Caco-2 (cell line): ENCODE data around the gene FNDC10.

- PRO-cap: no peak
- RRBS: no CpG with 5 or more reads among the region's 13 CpGs
These were observed 9.0 kb downstream of the CCNL2 start for GRCh38 chr1:1390035-1390627.

DNA sequence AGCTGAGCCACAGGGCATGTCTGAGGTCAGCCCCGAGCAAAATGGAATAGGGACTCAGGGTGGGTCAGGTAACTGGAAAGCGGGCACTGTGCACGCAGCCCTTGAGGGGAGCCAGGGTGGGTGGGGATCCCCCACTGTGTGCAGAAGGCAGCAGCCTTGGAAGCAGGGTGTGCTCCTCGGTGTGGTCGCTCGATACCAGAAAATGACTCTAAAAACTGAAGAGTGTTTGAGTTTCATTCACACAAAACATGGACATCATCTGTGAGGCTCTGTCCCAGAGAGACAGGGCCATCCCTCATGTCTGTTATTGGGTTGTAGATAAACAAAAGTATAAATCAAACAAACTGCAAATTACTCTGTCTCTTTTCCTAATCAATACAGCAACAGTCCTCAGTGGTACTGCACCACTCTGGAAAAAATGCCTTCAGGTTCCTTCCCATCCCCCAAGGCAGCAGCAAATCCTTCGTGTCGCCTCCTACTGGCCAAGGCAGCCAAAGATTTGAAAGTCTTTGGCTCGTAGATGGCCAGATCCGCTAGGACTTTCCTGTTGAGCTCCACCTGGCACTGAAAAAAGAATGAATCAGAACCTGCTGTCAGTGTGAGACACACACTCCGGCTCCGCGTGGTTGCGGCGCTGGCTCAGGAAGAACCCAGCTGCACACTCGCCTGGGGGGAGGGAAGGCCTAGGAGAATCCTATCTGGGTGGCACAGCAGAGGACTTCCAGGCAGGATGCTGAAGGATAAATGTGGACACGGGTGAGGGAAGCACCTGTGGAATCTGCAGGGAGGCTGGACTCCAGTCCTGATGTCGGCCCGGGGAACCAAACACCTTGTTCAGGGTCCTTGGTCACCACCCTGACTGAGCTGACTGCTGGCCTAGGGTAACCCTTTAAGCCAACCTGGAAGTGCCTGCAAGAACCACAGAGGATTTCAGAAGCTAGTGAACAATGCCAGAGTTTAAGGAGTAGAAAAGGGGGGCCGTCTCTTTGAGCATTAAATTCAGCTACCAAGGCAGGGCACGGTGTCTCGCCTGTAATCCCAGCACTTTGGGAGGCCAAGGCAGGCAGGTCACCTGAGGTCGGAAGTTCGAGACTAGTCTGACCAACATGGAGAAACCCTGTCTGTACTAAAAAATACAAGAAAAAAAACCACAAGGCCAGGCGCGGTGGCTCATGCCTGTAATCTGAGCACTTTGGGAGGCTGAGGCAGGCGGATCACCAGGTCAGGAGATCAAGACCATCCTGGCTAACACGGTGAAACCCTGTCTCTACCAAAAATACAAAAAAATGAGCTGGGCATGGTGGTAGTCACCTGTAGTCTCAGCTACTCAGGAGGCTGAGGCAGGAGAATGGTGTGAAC is 3.0 kb upstream of the CCNL2 start:
- PRO-cap: no peak
- RRBS: no CpG with 5 or more reads among the region's 28 CpGs

DNA sequence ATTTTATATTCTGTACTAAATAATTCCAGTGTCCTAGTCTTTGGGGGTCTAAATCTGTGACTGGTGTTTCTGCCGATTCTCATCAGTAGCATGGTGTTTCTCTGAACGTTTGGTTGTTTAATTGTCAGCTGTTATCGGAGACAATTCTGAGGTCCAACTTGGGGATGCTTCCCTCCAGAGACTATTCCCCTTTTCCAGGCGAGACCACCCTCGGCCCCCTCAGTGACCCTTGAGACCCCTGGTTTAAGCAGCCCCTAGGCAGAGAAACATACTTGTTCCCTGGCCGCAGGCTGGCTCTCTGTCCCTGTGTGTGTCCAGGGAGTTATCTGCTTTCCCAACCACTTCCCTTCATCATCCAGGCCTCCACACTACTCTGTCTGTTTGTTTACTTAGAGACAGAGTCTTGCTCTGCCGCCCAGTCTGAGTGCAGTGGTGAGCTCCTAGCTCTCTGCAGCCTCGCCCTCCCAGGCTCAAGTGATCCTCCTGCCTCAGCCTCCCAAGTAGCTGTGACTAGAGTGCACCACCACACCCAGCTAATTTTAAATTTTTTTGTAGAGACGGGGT is 3.9 kb downstream of the TMEM88B start:
- PRO-cap: no peak
- RRBS: no CpG with 5 or more reads among the region's 9 CpGs

DNA sequence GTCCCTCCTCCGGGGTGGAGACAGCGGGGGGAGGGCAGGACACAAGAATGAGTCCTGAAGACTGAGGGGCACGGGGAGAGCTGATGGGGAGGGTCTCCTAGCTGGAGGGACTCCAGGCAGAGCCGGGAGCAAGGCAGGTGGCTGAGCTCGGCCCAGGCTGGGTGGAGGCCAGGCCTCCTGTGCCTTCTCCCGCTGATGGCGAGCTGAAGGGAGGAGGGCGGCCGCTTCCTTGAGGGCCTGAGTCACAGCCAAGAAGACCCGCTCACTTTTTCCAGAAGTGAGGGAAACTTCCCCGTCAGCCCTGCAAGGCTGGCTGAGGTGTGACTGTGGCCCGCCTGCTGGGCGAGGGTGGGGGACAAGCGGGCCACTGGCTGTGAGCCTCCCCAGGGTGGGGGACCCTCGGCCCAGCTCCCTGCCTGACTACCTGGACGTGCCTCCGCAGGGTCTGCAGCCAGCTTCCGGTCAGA is 1.7 kb upstream of the VWA1 start:
- PRO-cap: no peak
- RRBS: 92% methylated on average over 2 of the region's 18 CpGs

- PRO-cap: no peak
- RRBS: no CpG with 5 or more reads among the region's 23 CpGs
These were observed 7.0 kb downstream of the TMEM240 start for GRCh38 chr1:1533225-1533931.

DNA sequence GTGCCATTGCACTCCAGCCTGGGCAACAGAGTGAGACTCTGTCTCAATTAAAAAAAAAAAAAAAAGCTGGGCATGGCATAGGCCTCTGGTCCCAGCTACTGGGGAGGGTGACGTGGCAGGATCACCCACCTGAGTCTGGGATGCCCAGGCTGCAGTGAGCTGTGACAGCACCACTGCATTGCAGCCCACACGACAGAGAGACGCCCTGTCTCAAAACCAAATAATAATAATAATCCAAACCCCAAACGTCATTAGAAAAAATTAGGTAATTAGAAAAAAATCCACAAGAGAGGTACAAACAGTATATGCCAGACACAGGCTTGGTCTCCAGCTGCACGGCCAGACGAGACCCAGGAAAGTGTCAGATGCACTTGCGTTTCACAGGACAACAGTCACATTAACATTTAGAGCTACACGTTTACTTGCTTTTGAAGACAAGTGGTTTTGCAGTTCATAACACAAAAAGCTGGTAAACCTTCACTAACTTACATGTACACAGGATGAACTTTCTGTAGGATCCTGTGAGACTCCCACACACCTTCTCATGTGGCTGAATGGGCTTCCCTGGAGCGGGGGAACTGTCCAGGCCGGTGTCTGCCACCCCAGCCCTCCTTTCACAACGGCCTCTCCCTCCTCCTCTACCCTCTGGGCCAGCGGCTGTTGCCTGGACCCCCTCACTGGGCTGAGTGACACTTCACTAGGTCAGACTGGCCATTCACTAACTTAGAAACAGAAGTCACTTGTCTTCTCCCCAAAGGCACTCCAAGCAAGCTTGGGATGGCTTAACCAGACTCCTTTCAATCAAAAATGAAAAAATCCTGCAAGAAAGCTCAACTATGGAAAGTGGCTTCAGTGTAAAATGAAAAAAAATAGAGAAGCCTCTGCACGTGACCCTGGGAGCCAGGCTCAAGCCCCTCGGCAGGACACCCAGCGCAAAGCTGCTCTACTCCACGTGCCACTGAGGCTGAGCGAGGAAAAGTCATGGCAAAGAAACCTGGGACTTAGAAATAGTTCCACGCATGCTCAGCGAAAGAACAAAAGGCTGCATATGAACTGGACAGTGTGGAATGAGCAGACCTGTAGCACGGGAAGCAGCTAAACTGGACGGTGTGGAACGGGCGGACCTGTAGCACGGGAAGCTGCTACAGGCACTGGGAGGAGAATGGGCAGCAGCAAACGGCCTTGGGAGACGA is 16.1 kb downstream of the SSU72 start:
- PRO-cap: no peak
- RRBS: no CpG with 5 or more reads among the region's 26 CpGs

DNA sequence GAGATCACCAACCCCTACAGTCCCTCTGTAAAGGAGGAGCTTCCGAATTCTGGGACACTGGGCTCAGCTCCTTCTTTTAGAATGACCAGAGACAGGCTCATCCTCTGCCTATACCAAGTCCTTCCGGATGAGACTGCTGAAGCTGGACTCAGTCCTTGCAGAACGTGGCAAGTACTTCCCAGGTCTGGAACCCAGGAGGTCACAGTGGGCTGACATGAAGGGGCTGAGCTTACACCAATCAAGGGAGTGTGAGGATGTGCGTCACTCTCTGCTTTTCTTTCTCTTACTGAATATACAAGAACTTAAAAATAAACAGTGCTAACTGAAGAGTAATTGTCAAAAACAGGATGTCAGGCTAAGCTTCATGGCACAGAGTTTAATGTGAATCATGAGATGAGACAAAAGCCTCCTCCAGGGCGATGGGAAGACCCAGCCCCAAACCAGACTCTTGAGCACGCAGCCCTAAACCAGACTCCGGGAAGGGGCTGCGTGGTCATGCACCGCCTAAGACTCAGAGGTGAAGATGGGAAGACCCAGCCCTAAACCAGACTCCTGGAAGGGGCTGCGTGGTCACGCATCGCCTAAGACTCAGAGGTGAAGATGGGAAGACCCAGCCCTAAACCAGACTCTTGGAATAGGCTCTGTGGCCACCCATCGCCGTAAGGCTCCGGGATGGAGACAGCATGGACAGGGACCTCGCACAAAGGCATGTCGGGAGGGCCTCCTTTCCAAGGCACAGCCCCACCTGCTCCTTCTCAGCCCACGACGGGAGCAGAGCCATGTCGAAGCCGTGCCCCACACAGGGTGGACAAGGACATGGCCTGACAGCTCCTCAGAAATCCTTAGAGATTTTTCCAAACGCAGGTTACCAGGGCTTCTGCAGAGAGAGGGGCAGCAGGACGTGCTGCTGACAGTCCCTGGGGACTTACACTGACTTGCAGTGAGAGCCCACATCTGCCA is 12.4 kb downstream of the SSU72 start:
- PRO-cap: no peak
- RRBS: no CpG with 5 or more reads among the region's 23 CpGs

- PRO-cap: unidirectional peak, plus-strand start at chr1:1599619; bidirectional peak, plus-strand start at chr1:1599688, minus-strand start at chr1:1599663
- RRBS: 23% methylated on average over 12 of the region's 107 CpGs
These were observed 663 bp downstream of the FNDC10 start for GRCh38 chr1:1599042-1599902.

- PRO-cap: bidirectional peak, plus-strand start at chr1:1600259, minus-strand start at chr1:1600133
- RRBS: 3% methylated on average over 59 of the region's 105 CpGs
These were observed at the start of gene FNDC10 for GRCh38 chr1:1599903-1600515. Gene FNDC10, minus strand, starts transcription at chr1:1600135.

DNA sequence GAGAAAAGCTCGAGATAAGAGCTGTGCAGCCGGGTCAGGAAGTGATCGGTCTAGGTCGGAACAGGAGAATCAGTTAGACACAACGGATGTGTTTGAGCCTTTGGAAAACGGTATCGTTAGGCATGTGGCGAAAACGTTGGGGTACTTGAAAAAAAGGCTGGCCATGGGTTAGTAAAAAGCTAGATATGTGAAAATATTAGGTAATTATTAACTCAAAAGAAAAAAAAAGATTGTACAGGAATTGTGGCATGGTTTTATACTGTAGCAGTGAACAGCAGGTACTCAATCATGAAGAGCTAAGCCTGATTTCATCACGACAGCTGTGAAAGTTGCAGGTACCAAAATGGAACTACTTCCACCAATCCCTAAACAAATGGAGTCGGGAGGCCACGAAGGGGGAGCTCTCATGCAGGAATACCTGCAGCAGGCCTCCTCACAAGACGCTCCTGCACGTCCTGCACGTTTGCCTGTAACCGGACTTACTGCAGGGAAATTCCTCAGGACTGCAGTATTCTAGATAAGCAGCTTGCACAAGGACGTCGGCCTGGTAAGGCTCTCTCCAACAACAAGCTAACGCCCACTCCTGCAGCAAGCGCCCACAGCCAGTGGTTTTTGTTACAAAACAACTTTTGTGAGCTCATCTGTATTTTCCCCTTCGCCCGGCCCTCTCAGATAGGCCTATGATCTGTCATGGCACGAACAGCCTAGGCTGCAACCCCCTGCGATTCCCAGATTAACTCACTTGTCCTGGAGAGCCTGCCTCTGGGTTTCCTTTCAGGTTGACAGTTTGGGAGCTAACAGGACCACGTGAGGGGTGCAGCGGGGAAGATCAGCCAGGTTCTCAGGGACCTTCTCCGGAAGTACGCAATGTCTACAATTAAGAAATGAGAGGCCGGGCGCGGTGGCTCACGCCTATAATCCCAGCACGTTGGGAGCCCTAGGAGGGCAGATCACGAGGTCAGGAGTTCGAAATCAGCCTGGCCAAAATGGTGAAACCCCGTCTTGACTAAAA is 1.1 kb upstream of the MIB2 start:
- PRO-cap: bidirectional peak, plus-strand start at position 508 of the sequence, minus-strand start at position 486 of the sequence
- RRBS: no CpG with 5 or more reads among the region's 36 CpGs

DNA sequence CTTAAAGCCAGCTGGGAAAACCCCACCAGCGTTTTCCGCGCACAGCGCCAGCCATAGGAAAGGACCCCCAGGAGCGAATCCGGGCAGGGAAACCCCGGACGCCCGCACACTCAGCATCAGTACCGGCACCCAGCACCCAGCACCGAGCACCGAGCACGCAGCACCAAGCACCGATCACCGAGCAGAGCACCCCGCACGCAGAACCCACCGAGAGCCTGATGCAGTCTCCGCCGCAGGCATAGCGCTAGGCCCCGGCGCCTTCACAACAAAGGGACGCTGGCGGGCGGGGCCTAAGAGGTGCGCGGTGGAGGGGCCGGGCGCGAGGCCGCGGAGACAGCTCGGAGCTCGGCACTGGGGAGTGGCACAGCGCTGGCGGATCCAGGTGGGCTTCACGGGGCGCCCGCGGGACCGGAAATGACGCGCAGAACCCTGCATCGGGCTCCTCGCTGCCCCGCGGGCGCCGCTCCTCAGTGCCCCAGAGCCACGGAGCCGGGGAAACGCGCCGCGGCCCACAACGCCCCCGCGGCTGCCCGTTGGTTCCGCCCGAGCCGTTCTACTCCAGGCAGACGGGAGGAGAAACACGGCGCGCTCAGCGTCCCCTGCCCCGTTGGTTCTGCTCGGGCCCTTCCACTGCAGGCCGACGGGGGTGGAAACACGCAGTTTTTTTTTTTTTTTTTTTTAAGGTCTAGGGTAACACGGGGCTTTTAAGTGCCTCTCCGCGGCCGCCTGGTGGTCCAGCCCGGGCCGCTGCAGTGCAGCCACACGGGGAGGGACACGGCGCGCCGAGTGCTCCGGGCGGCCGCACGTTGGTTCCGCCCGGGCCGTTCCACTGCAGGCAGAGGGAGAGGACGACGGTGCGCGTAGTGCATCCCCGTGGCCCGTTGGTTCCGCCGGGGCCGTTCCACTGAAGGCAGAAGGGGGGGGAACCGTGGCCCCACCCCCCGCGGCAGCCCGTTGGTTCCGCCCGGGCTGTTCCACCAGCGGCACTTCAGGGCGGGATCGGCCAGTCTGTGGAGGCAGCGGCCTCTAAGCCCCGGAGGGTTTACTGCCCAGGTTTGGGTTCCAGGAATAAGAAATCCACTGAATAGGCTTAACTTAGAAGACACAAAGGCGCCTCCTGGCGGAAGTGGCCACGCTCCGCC is 21.7 kb upstream of the CDK11A start:
- PRO-cap: unidirectional peak, plus-strand start at position 295 of the sequence; unidirectional peak, minus-strand start at position 555 of the sequence; unidirectional peak, minus-strand start at position 764 of the sequence
- RRBS: no CpG with 5 or more reads among the region's 115 CpGs

GRCh38 chr1:1759660-1760282 is 18.5 kb downstream of the NADK start:
- PRO-cap: no peak
- RRBS: 95% methylated on average over 9 of the region's 27 CpGs

DNA sequence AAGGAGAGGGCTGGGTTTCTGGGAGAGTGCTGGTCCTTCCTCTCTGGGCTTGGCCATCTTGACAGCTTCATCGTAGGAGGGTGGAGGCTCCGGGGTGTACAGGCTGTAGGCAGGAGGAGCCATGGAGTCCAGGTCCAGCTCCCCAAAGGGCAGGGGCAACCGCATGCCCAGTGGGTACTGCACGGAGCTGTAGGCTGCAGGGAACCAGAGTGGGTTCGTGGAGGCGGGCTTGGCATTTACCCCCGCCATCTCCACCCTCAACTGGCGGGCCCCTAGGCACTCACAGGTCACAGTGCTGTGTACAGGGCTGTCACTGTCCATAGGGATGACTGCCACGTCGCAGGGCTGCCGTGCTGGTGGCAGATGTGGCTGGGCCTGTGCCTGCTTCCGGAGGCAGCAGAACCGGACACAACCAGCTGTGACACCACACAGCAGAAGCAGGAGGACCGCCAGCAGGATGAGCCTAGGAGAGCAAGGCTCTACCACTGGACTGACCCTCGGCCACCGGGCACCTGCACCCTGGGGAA is 1.0 kb downstream of the TMEM52 start:
- PRO-cap: no peak
- RRBS: 74% methylated on average over 3 of the region's 16 CpGs

DNA sequence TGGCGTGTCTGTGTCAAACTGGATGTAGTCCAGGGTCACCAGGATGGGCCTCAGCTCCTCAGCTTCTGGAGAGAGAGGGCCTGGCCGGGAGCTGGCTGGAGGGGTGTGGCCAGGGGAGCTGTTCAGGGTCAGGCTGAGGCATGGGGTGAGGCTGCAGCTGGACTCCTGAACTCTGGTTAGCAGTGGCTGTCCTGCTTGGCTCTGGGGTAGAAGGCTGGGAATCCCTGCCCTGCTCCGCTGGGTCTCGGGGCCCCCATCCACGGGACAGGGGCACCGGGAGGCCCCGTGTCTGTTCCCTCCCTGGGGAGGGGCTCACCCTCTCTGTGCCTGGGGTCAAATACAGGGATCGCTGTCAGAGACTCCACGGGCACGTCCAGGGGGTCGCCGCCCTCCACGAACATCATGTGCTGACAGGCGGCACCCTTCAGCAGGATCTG is 4.0 kb upstream of the TMEM52 start:
- PRO-cap: unidirectional peak, plus-strand start at position 182 of the sequence
- RRBS: no CpG with 5 or more reads among the region's 14 CpGs

- PRO-cap: no peak
- RRBS: no CpG with 5 or more reads among the region's 30 CpGs
These were observed 40.7 kb upstream of the TMEM52 start for GRCh38 chr1:1959608-1960370.

- PRO-cap: no peak
- RRBS: no CpG with 5 or more reads among the region's 33 CpGs
These were observed 14.4 kb downstream of the CFAP74 start for GRCh38 chr1:1988907-1989858.

- PRO-cap: no peak
- RRBS: 80% methylated on average over 6 of the region's 30 CpGs
These were observed 54.3 kb downstream of the PRKCZ start for GRCh38 chr1:2104266-2105061.

DNA sequence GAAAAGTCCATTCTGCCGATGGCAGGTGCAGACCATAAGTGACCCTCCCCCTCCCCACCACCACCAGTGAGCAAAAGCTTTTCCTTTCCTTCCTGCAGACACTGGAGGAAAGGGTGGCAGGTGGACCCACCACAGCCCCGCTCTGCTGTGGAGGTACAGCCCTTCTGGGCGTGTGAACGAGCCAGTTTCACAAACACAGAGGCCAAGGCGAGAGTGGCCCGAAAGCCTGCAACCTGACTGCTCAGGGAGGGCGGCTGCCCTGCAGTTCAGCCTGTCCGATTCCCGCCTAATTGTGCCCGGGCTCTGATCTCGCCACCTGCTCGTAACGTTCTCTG is 56.9 kb downstream of the FAAP20 start:
- PRO-cap: bidirectional peak, plus-strand start at position 97 of the sequence, minus-strand start outside the sequence
- RRBS: no CpG with 5 or more reads among the region's 13 CpGs

DNA sequence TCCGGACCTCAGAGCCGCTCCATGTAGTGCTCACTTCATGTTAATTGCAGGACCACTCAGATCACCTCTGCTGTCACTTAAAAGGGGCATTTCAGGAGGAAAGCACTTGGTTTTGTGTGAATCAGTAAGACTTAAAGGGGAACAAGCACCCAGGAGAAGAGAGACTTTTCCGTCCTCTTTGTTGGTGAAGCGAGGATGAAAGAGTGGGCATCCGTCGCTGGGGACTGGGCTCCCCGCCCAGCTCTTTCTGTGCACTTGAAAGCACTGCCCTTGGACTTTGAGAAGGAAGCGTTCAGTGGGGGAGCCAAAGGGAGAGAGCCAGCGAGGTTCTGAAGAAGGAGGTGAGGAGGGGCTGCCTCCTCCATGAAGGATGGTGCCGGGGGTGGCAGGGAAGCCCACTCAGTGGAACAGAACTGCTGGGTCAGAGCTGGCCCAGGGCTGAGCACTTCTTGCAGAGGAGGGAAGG is 56.5 kb downstream of the FAAP20 start:
- PRO-cap: no peak
- RRBS: no CpG with 5 or more reads among the region's 10 CpGs

GRCh38 chr1:2206125-2206533 is 11.6 kb upstream of the FAAP20 start:
- PRO-cap: no peak
- RRBS: 87% methylated on average over 4 of the region's 14 CpGs